GM19240 (cell line): ENCODE measurements around a stretch of chr5.

DNA sequence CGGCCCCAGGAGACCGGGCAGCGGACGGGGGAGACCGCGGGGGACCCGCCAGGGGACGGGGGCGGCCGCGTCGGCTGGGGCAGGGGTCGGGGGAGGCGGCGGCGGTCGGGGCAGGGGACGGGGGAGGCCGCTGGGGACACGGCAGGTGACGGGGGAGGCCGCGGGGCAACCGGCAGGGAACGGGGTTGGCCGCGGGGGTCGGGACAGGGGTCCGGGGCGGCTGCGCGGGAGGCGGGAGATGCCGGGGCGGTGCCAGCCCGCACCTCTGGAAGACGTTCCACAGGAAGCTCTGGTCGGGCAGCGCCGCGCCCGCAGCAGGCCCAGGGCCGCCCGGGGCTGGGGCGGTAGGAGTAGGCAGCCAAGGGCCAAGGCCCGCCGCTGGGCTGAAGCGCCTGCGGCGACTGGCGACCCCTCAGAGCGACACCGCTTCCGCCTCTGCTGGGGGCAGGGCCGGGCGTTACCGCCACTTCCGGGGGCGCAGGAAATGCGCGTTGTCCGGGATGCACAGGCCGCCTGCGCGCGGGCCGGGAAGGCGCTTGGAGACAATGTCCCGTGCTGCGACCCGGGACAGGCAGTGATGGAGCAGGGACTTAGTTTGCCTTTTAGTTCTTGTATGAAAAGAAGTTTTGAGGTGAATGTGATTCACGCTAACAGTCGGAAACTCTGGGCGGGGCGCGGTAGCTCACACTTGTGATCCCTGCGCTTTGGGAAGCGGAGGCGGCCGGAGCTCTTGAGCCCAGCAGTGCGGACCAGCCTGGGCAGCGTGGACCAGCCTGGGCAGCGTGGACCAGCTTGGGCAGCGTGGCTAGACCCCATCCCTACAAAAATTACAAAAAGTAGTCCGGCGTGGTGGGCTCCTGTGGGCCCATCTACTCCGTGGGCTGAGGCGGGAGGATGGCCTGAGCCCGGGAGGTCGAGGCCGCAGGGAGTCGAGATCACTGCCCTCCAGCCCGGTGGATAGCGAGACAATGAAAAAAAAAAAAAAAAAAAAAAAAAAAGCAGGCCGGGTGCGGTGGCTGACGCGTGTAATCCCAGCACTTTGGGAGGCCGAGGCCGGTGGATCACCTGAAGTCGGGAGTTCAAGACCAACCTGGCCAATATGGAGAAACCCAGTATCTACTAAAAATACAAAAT is 110.2 kb upstream of the LPCAT1 start:
- RRBS: 7% methylated on average over 18 of the region's 101 CpGs

DNA sequence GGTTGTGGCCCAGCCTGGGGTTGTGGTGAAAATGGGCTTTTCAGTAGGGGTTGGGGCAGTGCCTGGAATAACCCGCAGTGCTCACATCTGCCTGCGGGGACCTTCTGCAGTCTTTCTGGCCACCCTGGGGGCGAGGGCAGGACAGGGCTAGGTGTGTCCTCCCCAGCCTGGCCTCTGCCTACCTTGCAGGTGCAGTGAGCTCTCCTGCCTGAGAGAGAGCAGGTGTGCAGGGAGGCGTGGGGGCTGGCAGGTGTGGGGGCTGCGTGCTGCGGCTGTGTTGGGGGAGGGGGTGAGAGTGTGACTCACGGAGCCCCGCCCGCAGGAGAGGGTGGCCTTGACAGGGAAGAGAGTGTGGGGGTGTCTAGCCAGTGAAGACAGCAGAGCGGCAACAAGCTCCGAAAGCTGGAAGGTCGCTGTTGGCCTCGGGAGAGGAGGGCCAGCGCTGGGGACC is 131.4 kb downstream of the MRPL36 start:
- RRBS: no CpG with 5 or more reads among the region's 14 CpGs

GRCh38 chr5:1883618-1884082 is 925 bp upstream of the IRX4 start:
- RRBS: 4% methylated on average over 6 of the region's 45 CpGs

DNA sequence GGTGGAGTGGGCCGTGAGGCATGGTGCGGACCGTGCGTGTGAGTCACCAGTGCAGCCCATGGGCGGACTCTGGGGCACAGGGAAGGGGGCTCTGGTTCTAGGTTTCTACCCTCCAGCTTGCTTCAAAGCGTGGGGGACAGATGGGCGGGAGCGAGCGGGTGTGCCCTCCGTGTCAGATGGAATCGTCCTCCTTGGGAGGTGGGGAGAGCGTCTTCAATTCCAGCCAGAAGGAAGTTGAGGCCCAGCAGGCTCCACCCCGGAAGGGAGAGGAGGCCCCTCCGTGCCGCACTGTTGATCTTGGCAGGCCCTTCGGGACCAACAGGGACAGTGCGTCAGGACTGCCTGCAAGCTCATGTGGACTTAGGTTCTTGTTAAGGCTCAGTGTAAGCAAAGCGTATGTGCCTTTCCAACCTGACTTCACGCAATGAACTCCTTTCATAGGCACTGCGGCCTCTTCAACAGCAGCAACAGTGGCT is 6.2 kb upstream of the IRX4 start:
- RRBS: no CpG with 5 or more reads among the region's 20 CpGs

GRCh38 chr5:2675608-2675880 is 75.9 kb downstream of the IRX2 start:
- RRBS: no CpG with 5 or more reads among the region's 6 CpGs

DNA sequence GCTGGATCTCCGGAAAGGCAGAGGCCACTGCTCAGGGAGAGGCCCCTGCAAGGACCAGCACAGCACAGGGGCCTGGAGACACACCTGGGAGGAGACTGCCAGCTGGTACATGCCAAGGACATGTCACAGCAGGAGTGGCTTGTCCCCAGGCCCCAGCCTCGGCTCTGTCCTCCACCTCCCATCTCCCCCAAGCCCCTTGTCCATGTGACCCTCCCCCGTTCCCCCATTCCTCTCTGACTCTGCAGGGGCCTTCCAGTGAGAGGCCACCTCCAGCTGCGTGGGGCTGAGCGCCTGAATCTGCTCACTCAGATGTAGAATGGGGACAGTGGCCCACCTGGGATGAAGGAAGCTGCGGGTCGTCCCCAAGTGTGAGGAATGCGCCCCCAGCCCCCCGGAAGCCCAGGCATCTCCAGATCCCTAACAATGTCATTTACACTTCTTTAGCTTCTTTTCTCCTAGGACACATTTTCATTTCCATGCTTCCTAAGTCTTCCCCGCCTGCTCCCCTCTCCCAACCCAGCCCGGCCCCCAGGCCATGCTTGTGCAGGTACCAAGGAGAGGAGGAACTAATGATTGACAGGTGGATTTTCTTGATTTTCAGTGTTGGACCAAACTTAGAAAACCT is 349.6 kb upstream of the IRX2 start:
- RRBS: 13% methylated on average over 1 of the region's 11 CpGs

GRCh38 chr5:4905695-4905886 is 234.5 kb upstream of the ADAMTS16 start:
- RRBS: no CpG with 5 or more reads among the region's 3 CpGs

DNA sequence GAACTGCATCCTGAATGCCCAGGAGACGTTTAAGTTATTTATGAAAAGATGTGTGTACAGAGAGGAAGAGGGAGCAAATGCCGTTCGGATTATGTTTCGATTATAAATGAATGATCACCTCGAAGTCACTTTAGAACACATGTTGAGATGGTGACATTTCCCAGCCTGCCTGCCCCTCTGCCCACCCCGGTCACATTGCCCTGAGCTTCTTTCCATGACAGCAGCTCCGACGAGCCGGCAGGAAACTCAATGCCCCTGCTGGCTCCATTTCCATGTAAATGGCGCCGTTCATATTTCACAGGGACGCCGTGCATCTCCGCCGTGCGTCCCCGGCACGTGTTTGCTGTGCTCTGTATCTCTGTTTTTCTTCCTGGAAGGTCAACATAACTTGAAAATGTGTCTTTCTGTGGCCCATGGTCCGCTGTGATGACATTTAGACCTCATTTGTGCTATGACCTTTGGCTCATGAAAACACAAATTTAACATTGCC is 42.8 kb downstream of the UBE2QL1 start:
- RRBS: 98% methylated on average over 7 of the region's 19 CpGs

DNA sequence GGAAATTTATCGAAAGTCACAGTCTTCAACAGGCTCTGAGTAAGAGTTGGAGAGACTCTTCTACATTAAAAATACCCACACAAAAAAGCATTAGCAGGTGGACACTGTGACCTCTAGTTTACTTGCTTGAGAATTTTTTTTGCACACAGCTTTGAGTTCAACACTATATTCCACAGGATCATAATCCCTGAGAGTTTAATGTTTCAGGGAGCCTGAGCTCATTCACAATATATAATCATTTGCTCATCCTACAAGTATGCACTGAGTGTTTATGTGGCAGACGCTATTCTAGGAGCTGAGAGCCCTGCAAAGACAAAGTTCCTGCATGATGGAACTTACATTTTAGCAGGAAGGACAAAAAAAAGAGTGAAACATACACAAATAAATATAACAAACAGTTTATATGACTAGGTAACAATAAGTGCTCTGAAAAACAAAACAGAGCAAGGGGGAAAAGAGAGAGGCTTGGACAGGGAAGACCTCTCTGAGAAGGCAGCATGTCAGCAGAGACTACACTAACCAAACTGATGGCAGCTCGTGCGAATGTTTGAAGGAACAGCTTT is 91.8 kb downstream of the UBE2QL1 start:
- RRBS: no CpG with 5 or more reads among the region's 4 CpGs

- RRBS: no CpG with 5 or more reads among the region's 4 CpGs
Observed at GRCh38 chr5:6592539-6593016, 40.3 kb downstream of the NSUN2 start.

GRCh38 chr5:6636042-6636942 is 3.1 kb downstream of the SRD5A1 start:
- RRBS: no CpG with 5 or more reads among the region's 8 CpGs

GRCh38 chr5:6730429-6730648 is 17.1 kb downstream of the TENT4A start:
- RRBS: no CpG with 5 or more reads among the region's 5 CpGs

- RRBS: no CpG with 5 or more reads among the region's 2 CpGs
Observed at GRCh38 chr5:6889335-6889768, 176.1 kb downstream of the TENT4A start.

- RRBS: no CpG with 5 or more reads among the region's 13 CpGs
Observed at GRCh38 chr5:7170885-7171252, 225.1 kb upstream of the ADCY2 start.

- RRBS: no CpG with 5 or more reads among the region's 4 CpGs
Observed at GRCh38 chr5:7251121-7251614, 144.8 kb upstream of the ADCY2 start.

- RRBS: no CpG with 5 or more reads among the region's 8 CpGs
Observed at GRCh38 chr5:8062408-8063063, 193.6 kb downstream of the MTRR start.

- RRBS: no CpG with 5 or more reads among the region's 3 CpGs
Observed at GRCh38 chr5:8784128-8784623, 761.7 kb downstream of the SEMA5A start.

DNA sequence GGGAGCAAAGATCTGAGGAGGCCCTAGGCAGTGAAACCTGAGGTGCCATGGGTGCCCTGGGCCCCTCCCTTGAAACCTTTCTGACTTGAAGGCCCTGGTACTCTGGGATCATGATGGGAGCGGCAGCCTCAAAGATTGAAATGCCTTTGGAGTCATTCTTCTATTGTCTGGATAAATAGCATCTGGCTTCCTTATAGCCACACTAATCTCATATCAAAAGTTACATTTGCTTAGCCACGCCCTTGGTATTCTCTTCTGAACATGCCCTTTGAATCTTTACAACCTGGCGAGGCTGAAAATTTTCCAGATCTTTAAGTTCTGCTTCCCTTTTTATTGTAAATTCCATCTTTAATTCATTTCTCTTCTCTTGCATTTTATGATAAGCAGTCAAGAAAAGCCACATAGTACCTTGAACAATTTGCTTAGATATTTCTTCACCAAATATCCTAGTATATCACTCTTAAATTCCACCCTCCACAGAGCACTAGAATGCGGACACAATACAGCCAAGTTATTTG is 7.8 kb upstream of the SEMA5A start:
- RRBS: no CpG with 5 or more reads among the region's 4 CpGs

- RRBS: no CpG with 5 or more reads among the region's 4 CpGs
Observed at GRCh38 chr5:10423002-10423635, 18.6 kb upstream of the ROPN1L start.

- RRBS: 77% methylated on average over 2 of the region's 9 CpGs
Observed at GRCh38 chr5:10460480-10460876, 18.8 kb downstream of the ROPN1L start.